Lower leg skin (tissue), 2 donors: ENCODE data around the genes SDC3 and TINAGL1.

GRCh38 chr1:29237123-29237886 lies 983 bp downstream of the PTPRU start:
- PRO-cap, result bidirectional peak, plus-strand start at chr1:29237633, minus-strand start at chr1:29237463; bidirectional peak, plus-strand start at chr1:29237785, minus-strand start at chr1:29237705
- RAMPAGE, long total RNA, 2 experiments, result no peak in any of the 2 experiments

DNA sequence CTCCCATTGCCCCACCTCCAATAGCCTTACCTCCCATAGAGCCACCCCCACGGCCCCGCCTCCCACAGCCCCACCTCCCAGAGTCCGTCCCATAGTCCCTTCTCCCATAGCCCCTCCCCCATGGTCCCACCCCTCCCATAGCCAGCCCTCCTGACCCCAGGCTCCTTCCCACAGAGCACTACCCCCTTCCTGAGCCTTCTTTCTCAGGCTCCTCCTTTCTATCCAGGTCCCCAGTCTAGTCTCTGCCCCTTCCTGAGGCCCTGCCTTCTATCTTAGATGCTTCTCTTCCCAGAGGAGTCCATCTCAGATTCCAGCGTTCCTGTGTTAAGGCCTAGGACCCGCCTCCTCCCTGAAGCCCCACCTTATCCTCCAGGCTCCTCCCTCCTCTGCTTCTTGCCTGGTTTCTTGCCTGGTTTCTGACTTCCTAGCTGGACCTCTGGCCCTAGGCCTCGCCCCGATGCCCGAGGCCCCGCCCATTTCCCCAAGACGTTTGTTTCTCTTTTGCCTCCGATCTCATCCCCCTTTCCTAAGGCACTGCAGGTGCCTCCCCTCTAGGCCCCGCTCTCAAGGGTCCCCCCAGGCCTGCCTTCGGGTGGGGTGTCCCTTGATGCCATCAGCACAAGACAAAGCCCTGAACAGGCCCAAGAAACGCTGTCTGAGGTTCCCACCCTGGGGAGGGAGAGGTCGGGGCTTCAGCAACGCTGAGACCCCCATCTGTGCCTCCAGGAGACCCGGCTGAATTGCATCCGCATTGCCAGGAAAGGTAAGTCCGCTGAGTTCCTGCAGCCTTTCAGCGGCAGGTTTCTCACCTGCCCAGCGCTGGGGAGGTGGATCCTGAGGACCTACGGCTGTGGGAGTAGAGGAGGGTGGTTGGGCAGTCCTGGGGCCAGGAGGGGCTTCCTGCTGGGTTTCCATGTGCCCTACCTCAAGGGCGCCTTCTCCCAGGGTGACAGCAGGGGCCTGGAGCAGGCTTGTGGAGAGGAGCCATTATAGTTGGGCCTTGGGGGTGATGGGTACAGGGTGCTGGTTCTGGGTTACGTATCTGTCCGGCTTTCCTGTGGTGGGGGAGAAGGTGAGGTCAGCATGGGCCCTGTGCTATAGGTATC lies 47.2 kb downstream of the PTPRU start:
- PRO-cap, result no peak
- RAMPAGE, long total RNA, 2 experiments, result start-site peak on the plus strand in 1 of 2 experiments, centred at position 899 of the sequence, 5 reads per replicate

DNA sequence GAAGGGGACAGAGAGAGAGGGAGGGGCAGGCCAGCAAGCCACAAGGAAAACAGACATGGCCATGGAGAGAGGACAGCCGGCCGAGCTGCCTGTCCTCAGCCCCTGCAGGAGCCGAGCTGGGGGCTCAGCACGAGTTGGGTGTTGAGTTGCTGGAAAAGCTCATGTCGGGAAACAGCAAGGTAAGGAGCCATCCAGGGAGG lies 548.7 kb downstream of the PTPRU start:
- PRO-cap, result no peak
- RAMPAGE, long total RNA, 2 experiments, result no peak in any of the 2 experiments

- PRO-cap, result no peak
- RAMPAGE, long total RNA, 2 experiments, result no peak in any of the 2 experiments
Observed at GRCh38 chr1:29984073-29984931, 739.1 kb downstream of the MATN1 start.

GRCh38 chr1:30084720-30084980 lies 638.7 kb downstream of the MATN1 start:
- PRO-cap, result no peak
- RAMPAGE, long total RNA, 2 experiments, result no peak in any of the 2 experiments

GRCh38 chr1:30485703-30486063 lies 237.7 kb downstream of the MATN1 start:
- PRO-cap, result unidirectional peak, minus-strand start at chr1:30485980
- RAMPAGE, long total RNA, 2 experiments, result no peak in any of the 2 experiments

DNA sequence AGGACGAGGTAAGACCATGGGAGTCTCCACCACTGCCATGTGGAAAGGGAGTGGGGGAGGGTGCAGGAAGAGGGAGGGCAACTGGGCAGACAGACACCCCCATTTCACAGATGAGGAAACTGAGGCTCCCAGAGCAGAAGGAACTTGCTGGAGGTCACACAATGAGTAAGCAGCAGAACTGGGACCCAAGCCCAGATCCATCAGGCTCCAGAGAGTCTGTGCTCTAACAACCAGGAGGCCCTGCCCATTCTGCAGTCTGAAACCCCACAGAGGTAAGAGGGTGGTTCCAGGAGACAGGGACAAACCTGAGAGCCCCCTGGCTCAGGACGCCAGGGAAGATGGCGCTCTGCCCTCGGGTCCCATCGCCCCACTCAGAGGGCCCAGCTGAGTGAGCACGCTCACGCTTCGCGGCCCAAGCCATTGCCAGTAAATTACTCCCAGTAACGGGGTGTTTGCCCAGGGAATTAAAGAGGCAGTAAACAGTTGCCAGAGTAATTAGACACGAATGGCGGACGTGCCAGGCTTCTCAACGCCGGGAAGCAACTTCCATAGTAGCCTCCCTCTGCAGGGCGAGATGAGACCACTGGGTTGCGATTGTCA lies 59.1 kb downstream of the MATN1 start:
- PRO-cap, result no peak
- RAMPAGE, long total RNA, 2 experiments, result no peak in any of the 2 experiments

- PRO-cap, result no peak
- RAMPAGE, long total RNA, 2 experiments, result no peak in any of the 2 experiments
Observed at GRCh38 chr1:30685097-30686100, 38.0 kb downstream of the MATN1 start.

GRCh38 chr1:30744051-30744564 lies 13.5 kb downstream of the LAPTM5 start:
- PRO-cap, result no peak
- RAMPAGE, long total RNA, 2 experiments, result no peak in any of the 2 experiments

DNA sequence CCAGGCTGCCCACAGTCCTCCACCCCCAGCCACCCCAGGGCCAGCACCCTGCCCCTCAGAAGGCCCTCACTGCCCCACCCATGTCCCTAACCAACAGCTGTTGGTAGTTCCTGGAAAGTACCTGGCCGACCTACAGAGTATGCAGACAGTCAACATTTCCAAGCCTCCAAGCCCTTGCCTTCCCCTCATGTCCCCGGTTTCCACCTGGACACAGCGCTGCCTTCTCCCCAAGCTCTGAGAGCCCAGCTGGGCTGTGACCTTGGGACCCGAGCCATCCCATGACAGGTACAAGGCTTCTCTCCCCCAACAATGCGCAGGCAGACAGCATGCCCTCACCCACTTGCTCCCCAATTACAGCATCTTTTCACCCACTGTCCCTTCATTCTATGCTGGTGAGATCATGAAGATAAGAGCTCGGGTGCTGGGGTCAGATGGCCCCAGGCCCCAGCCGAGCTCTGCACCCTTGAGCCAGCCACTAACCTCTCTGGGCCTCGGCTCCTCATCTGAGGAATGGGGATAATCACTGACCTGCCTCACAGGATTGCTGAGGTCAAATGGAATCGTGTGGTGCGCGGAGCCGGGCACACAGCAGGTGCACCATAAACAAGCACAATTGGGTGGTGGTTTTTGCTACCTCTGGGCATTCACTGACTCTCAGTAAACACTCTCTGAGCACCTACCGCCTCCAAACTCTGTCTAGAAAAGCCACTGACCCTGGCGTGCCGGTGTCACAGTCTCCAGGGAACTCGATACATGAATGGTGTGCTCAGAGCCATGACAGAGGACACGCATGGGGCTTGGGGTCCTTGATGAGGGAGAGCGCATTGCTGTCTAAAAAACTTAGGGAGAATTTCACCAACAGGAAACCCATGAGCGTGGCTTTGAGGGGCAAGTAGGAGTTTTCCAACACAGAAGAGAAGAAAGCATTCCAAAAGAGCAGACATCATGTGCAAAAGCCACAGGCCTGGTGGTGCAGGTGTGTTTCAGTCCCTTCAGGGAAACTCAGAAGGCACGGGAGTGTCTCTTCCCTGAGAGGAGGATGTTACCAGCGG lies 11.0 kb downstream of the LAPTM5 start:
- PRO-cap, result no peak
- RAMPAGE, long total RNA, 2 experiments, result no peak in any of the 2 experiments

GRCh38 chr1:30908325-30909567 lies at the start of gene SDC3:
Gene SDC3, minus strand, starts transcription at chr1:30908758.
- PRO-cap, result bidirectional peak, plus-strand start at chr1:30908918, minus-strand start at chr1:30908687
- RAMPAGE, long total RNA, 2 experiments, result no peak in any of the 2 experiments

DNA sequence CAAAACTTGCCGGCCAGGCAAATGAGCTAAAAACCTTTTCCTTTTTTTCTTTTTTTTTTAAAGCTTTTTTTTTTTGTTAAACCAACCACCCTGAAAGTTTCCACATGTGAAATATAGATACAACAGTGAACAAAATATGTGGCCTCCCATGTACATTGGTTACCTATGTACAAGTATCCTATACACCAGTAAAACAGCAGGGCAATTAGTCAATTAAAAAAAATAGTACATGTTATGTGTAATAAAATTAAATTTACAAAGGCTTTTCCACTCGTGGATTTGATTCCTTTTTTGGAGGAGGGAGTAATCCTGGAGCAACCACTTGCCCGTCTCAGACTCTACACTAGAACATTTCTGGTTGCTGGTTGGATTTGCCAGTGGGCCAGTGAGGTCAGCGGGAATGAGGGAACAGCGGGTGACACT lies 24.2 kb upstream of the SDC3 start:
- PRO-cap, result no peak
- RAMPAGE, long total RNA, 2 experiments, result no peak in any of the 2 experiments

GRCh38 chr1:31031688-31032051 lies 33.8 kb downstream of the PUM1 start:
- PRO-cap, result no peak
- RAMPAGE, long total RNA, 2 experiments, result no peak in any of the 2 experiments

DNA sequence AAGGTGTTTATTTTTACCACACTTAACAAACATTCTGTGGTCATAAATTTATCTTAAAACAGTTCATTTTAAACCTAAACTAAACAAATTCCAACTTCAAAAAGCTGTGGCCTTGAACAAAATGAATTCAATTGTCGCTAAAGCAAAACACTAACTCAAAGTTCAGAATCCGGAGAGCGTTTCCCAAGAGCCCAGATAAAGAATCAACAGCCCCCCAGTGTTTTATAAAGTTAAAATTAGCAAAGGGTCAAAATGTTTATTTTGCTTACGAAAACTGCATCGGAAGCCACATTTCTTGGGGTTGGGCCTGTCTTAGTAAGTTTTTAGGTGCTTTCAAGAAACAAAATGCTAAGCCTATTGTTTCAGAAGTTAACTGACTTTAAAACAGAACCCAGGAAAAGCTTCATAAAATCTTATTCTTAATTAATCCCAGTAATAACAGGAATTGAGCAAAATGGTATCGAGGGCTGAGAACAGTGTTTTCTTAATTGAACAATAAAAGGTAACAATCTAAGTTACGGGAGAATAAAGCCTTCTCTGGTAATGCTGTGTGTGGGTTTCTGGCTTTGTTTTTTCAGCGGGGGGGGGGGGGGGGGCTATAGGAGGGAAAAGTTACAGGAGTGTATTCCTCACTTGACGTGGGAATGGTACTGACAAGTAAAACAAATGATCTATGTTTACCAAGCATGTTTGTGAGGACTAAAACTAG lies 1.2 kb downstream of the PUM1 start:
- PRO-cap, result no peak
- RAMPAGE, long total RNA, 2 experiments, result no peak in any of the 2 experiments

DNA sequence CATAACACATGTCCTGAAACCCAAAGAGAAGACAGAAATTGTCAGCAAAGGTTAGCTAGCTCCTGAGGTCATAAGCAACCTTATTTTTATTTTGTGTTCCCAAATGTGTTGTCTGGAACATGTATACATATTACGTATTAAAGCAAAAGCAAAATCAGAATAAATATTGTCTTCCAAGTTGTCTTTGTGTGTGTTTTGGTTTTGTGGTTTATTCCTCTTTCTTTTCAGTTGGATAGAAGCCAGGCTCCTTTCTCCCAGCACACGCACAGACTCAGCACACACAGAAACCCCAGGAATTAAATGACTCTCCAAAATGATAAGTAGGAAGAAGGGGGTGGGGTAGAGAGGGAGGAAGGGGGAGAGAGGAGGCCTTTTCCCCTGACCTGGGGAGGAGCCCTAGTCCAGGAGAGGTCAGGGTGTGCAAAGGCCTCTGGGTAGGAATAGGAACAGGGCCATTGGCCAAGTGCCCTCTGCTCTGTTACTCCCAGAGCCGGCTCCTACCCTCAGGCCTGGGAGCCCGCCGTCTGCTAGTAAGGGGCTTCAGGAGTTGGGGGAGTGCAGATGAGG lies 35.5 kb upstream of the PUM1 start:
- PRO-cap, result no peak
- RAMPAGE, long total RNA, 2 experiments, result no peak in any of the 2 experiments

DNA sequence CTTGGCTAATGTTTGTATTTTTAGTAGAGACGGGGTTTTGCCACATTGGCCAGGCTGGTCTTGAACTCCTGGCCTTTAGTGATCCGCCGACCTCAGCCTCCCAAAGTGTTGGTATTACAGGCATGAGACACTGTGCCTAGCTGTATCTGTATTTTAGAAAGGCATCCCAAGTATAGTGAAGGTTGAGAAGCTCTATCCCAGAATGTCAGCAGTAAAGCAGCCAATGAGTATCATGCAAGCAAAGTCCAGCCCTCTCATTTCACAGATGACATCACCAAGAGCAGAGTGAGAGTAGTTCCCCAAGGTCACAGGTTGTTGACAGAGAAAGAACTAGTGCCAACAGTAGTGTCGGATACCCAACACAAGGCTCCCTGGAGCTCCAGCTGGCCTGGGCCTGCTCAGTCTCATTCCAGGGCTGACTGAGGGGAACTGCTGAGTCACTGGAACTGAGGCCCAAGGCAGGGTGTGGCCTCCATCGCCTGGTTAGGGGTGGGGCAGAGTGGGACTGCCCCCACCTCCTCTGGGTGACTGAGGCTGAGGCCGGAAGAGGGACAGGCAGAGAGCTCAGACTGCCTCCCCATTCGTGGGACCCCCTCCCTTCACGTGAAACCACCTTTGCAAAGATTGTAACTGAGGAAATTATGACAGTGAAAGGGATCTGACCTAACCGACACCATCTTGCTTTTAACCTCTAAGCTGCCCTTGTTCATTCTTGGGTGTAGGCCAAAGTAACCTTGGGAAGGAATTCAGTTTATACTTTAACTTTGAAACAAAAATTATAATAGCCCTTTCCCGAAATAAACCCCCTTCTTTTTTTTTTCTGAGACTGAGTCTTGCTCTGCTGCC lies 68.9 kb downstream of the NKAIN1 start:
- PRO-cap, result bidirectional peak, plus-strand start at position 527 of the sequence, minus-strand start at position 421 of the sequence
- RAMPAGE, long total RNA, 2 experiments, result no peak in any of the 2 experiments

DNA sequence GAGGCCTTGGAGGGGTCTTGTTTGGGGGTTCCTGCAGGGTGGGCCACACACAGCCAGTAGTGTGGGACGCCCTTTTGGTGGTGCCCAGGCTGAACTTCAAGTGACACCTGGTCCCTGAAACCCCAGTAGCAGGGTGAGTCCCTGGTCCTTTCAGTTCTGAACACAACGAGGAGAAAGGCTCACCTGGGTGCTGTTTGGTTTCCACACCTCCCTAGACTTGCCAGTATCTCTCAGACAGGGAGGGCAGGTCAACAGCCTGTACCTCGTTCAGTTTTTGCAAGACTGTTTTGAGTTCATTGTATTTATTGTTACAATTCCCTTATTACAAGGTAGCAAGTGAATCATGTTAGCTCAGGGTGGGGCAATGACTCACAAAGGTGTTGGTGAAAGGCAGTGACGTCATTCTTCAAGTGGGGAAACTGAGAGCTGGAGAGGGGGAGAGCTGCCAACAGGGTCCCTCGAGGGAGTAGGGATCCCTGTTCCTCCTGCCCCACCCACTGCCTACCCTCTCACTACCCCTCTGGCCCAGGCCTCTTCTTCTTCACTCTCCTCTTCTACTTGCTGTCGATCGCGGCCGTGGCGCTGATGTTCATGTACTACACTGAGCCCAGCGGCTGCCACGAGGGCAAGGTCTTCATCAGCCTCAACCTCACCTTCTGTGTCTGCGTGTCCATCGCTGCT lies 13.3 kb downstream of the SERINC2 start:
- PRO-cap, result no peak
- RAMPAGE, long total RNA, 2 experiments, result no peak in any of the 2 experiments

DNA sequence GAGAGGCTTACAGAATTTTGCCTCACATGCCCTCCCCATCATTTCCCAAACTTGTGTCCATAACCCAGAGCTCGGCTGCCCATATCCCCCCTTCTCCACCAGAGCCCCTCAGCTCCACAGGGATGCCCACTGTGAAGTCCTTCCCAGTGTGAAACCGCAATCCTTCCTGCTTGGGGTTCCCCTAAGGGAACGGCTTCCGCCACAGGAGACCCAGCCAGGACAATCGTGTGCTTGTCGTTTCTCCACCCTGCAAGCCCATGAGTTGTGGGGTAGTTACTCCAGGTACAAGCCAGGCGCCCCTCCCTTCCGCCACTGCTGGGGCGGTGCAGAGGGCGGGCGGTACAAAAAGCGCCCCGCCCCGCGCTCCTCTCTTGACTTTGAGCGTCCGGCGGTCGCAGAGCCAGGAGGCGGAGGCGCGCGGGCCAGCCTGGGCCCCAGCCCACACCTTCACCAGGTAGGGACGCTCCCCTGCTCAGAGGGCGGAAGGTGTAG lies at the start of gene TINAGL1:
Gene TINAGL1 (plus strand): TSS at position 374 of the 492 bp plus-strand sequence.
- PRO-cap, result bidirectional peak, plus-strand start at position 374 of the sequence, minus-strand start at position 259 of the sequence
- RAMPAGE, long total RNA, 2 experiments, result start-site peak on the plus strand in 2 of 2 experiments, centred at positions 386 to 399 of the sequence, 44 to 106 reads per replicate

DNA sequence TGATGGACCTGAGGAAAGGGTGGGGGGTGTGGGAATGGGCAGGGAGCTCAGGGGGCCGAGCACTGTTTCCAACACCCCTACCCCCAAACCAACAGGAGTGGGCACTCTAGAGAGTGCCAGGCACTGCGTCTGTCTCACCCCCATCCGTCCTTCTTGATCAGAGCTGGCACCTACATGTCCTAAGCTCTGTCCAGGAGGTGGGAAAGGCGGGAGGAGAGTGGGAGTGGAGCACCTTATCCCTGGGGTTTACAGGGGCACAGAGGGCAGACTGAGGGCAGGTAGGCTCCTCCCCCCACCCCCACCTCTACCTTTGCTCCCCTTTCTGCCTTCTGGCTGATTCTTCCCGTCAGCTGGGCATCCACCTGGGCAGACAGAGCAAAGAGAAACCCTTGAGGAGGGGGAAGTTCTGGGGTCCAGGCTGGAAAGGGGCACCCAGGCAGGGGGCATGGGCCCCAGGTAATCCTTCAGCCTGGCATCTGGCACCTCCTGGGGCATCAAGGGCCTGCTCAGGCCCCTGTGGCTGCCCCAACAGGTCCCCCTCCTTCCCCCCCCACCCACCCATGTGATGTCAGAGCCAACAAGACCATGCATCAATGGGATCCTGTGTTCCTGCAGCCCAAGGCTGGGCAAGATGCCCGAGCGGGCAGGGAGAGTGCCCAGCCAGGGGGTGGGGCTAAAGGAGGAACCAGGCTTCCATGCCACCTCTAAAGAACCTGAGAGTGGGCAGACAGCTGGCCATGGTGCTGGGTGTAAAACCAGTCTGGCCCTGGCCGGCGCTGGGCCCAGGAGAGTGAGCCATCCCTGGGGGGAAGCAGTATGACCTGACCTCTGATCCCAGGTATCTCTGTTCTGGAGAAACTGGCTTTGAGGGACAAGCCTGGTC lies 7.8 kb downstream of the COL16A1 start:
- PRO-cap, result no peak
- RAMPAGE, long total RNA, 2 experiments, result no peak in any of the 2 experiments

DNA sequence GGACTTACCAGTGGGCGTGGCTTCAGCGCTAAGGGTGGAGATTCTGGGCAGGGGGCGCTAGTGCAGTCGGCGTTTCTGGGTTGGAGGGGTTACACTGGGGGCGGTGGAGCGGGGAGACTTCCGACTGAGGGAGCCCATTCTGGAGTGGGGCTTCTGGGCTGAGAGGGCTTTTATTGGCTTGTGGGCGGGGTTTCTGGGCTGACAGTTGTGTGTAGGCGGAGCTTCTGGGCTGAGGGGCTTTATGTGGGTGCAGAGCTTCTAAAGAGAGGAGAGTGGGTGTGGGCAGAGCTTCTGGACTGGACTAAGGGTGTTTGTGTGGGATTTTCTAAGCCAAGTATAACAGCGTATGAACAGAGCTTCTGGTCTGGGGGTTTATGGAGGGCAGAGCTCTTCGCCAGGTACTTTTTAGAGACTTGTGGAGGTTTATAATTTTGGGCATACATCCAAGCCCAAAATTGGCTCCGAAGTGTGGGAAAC lies 628 bp downstream of the TMEM39B start:
- PRO-cap, result unidirectional peak, minus-strand start at position 146 of the sequence
- RAMPAGE, long total RNA, 2 experiments, result no peak in any of the 2 experiments